Fibroblast of villous mesenchyme (primary cell): Measurements from ENCODE around the gene PDIK1L.

GRCh38 chr1:24920048-24920633, 9.9 kb downstream of the RUNX3 start:
- CAGE, long polyA plus RNA: no peak

DNA sequence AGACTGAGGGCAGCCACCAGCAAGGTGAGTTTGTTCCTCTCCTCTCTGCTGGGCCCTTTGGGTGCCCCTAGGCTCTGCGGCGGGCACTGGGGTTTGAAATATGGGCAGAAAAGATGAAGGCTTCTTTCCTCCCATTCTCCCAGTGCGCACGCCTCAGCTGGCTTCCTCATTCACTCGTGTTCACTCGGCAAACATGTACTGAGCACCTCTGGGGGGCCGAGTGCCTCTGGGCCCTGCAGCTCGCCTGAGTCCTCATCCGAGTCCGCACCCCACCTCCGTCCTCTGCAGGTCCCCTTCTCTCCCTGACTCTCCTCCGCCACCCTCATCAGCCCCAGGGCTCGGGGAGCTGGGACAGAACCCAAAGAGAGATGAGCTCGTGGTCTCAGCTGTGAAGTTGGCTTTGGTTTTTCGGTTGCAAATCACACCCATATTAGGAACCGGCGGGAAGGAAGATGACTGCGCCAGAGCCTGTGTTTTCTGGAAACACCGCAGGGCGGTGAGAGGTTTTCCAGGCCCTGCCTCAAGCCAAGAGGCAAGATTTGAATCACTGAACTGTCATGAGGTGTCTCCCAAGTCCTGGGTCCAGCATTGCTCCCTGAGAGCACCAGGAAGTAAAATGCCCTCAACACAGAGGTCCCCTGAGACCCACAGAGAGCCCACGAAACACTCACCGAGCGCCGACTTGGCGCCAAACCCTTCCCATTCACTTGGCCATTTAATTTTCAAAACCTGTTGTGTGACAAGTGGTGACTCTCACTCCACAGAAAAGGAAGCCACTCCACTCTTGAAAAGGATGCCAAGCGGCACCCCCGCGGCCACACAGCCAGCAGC, 98.7 kb upstream of the RUNX3 start:
- CAGE, long polyA plus RNA: no peak

GRCh38 chr1:25146294-25146948, 85.9 kb downstream of the SYF2 start:
- CAGE, long polyA plus RNA: no peak

GRCh38 chr1:25218732-25219820, 13.2 kb downstream of the SYF2 start:
- CAGE, long polyA plus RNA: no peak

- CAGE, long polyA plus RNA: no peak
Observed at GRCh38 chr1:25245592-25246391, 1.5 kb downstream of the RSRP1 start.

- CAGE, long polyA plus RNA: no peak
Observed at GRCh38 chr1:25398650-25398849, 22.1 kb downstream of the RHCE start.

DNA sequence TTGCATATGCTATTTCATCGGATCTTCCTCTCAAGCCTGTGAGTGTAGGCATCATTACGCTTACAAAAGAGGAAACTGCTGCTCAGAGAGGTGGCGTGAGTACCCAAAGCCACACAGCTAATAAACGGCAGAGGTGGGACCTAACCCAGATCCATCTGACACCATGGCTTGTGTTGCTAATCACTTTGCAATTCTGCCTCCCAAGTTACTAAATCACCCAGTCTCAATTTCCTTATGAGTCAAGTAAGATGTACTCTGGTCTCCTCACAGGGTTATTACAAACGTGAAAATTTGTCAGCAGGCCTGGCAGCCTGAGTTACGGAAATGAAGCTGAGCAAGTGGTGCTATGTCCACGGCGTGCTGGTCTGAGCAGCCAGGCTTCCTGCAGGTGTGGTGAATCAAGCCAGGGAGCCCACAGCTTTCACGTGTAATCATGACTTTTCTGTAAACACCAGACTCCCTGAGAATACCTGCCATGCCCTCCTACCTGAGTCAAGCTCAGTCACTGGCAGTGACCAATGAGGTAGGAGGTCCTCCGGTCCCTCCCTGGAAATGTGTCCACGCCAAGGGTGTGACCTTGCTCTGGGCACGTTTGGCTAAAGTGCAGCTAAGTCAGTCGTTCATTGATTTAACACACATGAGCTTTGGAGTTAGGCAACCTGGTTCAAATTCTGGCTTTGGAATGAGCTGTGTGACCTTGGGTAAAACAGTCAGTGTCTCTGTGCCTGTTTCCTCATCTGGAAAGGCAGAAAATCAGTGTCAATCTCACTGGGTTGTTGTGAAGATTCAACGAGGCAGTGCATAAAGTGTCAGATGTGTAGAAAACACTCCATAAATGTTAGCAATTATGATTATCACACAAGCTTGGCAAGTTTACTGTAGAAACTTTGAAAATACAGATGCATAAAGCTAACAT, 4.9 kb upstream of the RHCE start:
- CAGE, long polyA plus RNA: no peak

- CAGE, long polyA plus RNA: no peak
Observed at GRCh38 chr1:25476204-25476610, 45.5 kb downstream of the MACO1 start.

DNA sequence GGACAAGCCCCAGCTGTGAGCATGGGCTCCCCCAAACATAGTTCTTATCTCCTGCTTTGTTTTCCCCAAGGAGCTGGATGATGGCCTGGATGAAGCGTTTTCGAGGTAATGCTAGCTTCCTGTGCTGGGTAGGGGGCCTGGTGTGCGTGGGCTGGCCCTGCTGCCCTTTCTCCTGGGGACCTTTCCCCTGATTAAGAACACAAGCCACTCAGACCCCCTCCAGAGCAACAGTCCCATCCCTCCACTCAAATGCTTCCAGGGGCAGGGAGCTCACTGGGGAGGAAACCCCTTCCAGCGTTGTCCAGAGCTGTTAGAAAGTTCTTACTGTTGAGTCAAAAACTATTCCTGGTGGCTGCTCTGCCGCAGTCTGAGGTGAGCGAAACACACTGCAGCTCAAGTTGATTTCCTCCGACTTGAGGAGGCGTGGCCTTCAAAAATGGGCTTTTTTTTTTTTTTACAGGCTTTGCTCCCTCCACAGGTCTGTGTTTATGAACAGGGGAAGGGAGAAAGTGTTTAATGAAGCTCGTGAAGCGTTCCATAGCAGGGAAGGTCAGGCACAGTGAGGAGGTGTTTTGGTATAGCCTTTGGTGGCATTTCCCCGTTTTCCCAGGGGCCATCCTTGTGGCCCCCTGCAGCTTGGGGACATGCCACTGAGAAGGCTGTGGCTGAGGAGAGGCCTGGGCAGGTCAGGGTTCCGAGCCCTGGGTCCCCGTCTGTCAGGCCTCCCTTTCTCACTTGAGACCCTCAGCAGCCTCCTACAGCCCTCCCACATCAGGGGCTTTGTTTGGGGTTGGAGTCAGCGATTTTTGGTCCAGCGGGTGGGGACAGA, 21.9 kb downstream of the LDLRAP1 start:
- CAGE, long polyA plus RNA: no peak

- CAGE, long polyA plus RNA: no peak
Observed at GRCh38 chr1:25631523-25632133, 15.0 kb downstream of the MAN1C1 start.

DNA sequence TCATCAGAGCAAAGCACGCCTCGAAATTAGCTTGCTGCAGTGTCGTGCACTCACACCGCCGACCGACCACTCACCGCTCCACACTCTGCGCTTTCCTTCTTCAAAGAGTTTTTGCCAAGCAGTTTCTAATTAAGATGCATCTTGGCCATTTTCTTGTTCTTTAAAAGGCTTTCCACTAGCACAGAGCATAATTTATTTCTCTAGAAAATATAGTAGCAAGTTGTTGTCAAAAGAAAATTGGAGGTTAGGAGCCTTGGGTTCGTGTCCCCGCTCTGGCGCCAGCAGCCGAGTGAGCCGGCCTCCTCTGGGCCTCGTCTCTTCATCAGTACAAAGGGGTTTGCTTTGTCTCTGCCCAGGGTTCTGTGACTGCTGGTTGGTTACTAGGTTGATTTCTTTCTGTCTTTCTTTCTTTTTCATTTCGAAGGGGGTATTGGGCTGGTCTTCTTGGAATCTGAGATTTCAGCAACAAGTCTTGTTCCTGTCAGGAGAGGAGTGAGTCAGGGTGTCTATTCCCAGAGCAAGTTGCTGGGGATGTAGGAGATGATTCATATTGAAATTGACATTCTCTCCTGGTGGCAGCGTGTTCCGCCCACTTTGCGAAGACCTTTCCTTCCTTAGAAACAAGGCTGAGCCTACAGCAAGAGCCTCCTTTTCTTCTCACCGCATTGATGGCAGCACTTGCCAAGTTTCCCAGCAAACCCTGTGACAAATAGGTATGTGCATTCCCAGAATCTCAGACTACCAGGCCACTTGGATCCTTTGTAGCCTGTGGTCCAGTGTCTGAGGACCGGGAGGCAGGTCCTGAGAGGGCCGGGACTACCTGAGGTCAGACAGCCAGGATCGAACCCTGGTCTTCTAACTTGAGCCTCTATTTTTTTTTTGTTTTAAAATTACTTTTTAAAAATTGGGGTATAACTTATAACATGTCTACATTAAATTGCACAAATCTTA, 79.2 kb downstream of the MAN1C1 start:
- CAGE, long polyA plus RNA: start-site peak on the minus strand centred at position 503 of the sequence, 143 bp wide, 17 and 8 reads in 2 replicates

GRCh38 chr1:25774773-25775392, 25.1 kb upstream of the SELENON start:
- CAGE, long polyA plus RNA: no peak

- CAGE, long polyA plus RNA: no peak
Observed at GRCh38 chr1:25807473-25808412, 7.8 kb downstream of the SELENON start.

DNA sequence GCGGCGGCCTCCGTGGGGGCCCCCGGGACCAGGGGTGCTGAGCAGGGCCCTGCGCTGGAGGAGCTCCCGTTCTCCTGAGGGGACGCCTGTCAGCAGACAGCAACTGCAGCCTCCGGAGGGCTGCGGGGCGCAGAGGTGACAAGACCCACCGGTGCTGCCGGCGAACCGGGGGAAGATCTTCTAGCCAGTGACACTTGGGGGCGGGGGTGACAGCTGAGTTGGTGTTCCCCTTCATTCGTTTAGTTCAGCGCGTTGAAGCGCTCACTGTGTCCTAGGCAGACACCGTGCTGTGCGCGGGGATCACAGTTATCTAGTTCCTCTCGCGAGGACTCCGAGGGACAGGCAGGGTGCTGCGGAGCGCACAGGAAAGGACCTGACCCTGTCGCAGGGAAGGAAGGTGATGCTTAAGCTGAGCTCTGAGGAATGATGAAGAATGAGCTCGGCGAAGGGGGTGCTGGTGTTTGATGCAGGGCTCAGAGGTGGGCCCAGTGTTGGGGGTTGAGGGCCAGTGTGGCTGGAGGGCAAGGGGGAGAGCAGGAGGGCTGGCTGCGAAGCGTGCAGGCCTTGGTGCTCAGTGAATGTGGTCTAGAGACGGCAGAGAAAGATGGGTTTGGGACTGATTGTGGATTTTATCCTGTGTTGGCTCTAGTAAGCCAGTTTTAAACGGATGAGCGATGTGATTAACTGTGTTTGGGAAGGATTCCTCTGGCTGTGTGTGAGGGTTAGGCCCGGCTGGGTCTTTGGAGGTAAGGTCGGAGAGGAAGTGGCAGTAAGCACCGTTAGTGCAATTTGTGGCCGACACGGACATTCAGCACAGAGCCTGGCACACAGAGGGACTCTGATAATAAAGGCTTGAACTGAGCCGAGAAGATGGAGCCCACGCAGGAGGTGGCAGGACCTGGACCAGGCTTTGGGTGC, 1.0 kb downstream of the MTFR1L start:
- CAGE, long polyA plus RNA: no peak

- CAGE, long polyA plus RNA: no peak
Observed at GRCh38 chr1:25867723-25867974, 7.9 kb downstream of the PAQR7 start.

DNA sequence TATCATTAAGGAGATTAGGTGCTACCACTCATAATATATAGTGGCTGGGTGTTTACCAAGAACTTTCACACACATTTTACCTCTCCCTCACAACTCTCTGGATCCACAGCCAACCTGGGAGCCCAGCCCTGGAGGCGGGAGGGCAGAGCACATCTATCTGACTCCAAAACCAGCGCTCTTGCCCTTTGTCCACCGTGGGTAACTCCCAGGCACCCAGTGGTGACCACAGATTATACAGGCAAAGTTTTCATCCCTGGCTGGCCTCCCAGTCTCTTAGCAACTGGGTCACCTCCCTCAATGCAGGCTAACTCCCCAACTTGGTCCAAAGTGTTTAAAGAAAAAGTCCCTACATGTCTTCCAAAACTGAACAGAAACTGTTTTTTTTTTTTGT, 2.4 kb downstream of the PAQR7 start:
- CAGE, long polyA plus RNA: no peak

DNA sequence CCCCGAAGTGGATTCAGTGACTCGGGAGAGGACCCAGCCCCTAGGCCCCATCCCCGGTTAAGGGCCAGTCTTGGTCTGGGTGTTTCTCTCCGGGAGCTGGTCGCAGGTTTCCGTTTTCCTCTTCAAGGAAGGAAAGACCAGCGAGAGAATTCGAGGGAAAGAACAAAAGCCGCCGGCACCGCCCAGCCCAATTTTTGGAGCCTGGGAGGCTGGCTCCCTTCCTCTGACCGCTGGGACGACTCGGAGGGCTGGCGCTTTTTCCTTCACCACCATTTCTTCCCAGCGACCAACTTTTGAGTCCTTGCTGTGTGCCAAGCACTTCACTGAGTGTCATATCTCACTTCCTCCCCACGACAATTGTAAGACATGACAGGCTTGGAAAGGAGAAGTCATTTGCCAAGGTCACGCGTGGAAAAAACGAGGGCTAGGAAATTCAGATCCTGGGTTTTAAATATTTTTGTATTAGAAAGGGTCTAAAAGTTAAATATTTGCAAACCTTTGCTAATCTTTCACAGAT, 17.0 kb upstream of the STMN1 start:
- CAGE, long polyA plus RNA: no peak

GRCh38 chr1:26083070-26083774, 15.8 kb upstream of the TRIM63 start:
- CAGE, long polyA plus RNA: no peak

DNA sequence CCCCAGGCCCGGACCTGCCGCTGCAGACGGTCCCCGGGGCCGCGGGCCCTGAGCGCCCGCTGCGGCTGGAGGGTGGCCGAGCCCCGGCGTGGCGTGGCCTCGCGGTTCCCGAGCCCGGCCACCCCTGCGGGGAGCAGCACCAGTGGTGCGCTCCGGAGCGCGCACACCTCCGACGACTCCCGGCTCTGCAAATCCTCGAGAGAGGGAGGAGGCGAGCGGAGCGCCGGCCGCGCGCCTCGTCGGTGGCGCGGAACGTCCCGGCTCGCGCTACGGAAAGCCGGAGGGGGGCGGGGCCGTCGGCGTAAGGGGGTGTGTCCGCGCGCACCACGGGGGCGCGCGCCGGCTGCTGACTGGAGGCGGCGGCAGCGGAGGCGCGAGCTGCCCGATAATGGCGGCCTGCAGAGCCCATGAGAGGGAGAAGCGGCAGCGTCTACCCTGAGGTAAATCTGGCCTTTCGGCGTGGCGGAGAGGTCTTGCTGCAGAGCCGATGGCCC, at the start of gene PDIK1L:
Gene PDIK1L, plus strand, starts transcription at position 349 of the 494 bp plus-strand sequence.
- CAGE, long polyA plus RNA: no peak

DNA sequence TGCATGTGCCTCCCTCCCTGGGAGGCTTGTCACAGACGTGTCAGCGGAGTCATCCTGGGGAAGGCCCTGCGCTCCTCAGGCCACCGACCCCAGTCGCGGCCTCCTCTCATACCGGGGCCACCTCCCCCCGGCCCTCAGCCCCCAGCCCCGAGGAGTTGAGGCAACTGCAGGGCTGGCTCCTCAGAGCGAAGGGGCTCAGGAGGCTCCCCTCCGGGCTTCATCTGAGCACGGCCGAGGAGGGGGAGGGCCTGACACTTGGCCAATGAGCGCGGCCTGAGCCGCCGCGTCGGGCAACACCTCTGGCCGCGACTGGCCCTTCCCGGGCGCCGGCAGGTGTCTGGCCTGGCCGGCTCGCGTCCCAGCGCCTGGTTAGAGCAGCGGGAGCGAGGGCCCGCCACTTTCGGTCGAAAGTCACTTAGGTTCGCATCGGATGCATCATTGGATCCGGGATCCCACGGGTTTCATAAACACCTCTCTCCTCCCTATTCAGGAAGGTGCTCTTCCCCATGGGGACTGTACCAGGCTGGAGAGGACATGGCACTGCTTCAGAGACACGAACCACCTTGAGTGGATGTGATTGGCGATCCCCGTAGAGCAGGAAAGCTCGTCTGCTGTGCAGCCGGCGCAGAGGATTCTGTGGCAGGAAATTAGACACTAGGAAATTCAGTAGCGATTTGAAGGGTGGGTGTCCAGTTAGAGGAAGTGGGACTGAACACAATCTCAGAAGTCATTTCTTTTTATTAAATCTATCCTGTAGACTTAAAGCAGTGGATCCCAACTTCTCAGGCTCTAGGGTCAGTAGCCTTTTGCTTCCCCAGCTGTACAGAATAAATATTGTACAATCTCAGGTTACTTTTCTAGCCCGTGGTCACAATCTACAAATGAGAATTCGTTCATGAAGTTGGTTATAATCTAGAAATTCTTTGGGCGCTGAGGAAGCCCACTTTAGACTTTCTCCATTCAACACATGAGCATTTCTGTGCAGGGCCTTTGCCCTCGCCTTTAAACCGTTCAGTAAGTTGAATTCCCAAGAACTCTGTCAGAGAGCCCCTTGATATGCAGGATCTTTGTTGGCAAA, 685 bp downstream of the PDIK1L start:
- CAGE, long polyA plus RNA: no peak